Measurements from ENCODE around the gene ATP13A2.

DNA sequence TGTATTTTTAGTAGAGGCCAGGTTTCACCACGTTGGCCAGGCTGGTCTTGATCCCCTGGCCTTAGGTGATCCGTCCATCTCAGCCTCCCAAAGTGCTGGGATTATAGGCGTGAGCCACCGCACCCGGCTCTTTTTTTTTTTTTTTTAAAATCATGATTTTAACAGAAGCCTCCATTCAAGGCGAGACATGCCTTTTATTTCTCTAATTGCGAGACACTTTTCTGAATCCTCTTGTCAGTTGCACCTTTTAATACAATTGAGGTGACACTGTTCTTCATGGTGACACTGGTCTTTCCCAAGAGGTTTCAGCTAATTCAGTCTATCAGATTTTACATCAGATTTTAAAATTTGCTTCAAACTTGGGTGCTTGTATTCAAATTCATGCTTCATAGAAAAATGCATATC lies 2.8 kb upstream of the SPEN start:
- PRO-cap, 3 experiments, result no peak in any of the 3 experiments
- RRBS, result no CpG with 5 or more reads among the region's 7 CpGs

GRCh38 chr1:16083392-16083862 lies 10.0 kb upstream of the FAM131C start:
- PRO-cap, 3 experiments, result no peak in any of the 3 experiments
- RRBS, result no CpG with 5 or more reads among the region's 7 CpGs

DNA sequence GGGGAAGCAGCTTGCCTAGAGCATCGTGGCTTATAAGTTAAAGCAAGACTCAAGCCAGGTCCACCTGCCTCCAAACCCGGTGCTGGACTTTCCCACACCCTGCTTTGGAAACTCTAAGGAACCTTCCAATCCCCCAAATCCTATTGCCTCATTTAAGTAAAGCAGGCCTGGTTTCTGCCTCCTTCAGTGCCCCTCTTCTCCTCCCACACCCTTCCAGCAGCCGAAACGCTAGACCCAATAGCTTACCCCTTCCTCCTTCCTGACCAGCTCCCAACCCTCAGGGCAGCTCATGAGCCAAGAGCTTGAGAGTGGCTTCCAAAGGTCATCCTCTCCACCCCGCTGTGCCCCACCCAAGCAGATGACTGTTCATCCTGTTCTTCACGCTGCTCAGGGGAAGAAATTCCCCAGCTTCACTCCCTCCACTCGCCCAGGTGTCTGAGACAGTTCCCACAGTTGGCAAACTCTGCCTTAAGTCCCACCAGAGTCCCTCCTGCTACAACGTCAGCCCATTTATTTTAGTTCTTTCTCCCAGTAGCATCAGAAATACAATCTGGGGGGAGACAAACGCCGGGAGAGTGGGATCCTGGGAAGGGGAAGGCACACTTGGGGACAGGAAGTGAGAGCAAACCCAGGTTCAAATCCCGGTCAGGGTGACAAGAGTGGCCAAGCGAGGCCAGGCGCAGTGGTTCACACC lies 23.4 kb downstream of the ARHGEF19 start:
- PRO-cap, 3 experiments, result no peak in any of the 3 experiments
- RRBS, result 22% methylated on average over 2 of the region's 13 CpGs

DNA sequence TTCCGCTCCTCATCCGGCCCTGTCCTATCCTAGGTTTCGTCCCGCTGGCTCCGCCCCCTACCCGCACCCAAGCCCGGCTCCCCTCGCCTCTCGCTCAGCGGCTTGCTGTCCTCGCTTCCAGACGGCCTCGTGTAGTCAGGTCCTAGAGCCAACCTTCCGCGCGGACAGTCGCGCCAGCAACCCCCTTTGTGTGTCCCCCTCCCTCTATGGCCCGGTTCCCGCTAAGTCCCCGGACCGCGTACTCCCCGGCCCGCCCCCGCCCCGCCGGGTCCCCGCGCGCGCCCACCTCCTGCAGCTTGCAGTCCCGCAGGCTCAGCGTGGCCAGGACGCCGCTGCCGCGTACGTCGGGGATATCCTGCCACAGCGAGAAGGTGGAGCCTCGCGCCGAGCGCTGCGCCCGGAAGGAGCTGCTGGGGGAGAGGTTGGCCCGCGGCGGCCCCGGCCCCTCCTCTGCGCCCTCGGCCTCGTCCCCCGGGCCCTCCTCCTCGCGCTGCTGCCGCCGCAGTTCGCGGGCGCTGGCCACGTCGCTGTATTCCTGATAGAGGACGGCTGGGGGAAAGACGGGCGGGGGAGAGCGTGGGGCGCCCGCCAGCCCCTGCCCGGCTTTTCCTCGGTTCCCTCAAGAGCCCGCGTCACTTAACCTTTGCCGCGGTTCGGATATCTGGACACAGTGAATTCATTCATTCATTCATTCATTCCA lies 5.6 kb downstream of the ARHGEF19 start:
- PRO-cap, 3 experiments, result peak in 3 of 3 experiments; most common plus-strand start position 97 of the sequence (in 2); most common minus-strand start position 352 of the sequence (in 1)
- RRBS, result 4% methylated on average over 11 of the region's 77 CpGs

DNA sequence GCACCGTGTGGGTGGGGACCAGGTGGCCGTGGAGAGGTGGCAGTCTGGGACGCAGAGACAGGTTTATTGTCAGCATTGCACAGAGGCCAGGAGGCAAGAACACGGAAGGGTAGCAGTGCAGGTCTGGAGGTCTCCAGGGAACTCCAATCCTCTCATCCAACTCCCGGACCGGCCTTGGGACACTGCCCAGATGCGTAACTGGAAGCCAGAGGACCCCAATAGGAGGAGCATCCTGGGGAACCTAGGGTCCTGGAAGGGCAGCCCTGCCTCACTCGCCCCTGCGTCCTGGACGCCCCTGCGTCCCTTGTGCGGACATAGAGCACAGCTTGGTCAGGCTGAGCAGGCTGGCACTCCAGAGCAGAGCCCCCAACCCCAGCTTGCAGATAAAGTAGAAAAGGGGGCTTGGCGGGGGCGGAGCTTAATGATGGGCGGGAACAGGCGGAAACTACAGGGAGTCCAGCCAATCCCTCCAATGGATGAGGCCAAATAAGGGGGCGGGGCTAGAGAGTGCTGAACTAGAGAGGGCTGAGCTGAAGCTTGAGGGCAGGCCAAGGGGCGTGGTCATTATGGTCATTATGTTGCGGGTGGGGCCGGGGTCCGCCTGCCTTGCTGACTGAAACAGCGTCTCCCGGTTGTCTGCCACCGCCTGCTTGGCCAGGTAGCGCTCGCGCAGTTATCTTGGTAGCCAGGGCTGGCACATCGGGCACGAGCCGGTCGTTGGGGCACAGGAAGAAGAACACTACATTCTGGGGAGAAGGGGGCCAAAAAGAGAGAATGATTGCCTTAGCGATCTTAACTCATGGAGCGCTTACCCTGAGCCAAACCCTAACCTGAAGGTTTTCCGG lies 3.6 kb upstream of the ARHGEF19 start:
- PRO-cap, 3 experiments, result no peak in any of the 3 experiments
- RRBS, result 5% methylated on average over 9 of the region's 34 CpGs

DNA sequence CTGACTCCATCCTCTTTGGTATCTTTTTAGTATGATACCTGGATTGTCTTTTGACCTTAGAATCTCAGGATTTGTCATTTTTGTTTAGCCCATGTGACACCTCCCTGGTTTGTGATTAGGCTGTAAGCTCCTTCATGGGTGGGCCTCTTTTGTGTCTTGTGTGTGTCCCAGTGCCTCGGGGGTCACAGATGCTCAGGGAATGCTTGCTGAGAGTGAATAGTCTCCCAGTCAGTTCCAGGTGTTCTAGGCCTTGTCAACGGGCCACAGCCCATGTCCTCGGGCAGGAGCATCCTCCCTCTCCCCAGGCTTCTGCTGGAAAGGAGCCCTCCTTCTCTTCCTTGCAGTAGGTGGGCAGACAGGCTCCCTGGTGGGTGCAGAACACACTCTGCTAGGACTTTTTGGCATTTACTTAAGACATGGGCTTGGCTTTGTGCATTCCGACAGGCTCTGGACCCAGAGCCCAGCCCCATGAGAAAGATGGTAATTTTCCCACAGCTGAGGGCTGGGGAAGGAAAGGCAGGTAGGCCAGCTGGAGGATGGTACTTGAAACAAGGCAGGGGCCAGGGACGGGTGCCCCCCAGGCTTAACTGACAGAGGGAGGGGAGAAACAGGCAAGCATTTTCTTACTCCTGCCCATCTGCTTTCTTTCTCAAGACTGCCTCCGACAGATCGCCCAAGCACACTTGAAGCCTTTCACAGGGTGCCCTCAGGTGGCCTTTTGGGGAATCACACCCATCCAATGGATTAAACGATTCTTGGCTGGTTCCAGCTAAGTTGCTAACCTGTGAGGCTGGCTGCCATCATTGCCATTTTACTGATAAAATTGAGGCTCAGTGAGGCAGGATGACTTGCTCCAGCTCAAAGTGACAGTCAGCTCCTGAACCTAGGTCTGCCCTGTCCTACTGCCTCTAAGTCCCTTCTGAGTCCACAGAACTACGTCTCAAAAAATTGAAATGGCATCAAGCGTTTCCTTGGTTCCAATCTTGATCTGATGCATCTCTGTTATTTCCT lies 7.2 kb upstream of the CPLANE2 start:
- PRO-cap, 3 experiments, result no peak in any of the 3 experiments
- RRBS, result no CpG with 5 or more reads among the region's 10 CpGs

DNA sequence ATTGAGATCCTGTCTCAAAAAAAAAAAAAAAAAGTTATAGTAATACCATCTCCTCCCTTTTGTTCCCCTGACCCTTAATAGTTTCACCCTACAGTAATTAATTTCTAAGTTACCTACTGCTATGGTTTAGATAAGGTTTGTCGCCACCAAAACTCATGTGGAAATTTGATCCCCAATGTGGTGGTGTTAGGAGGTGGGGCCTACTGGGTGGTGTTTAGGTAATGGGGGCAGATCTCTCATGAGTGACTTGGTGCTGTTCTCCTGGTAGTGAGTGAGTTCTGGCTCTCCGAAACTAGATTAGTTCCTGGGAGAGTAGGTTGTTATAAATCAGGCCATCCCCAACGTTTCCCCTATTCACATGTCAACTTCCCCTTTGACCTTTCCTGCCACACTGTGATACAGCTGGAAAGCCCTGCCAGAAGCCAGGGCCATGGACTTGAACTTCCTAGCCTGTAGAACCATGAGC lies 9.7 kb downstream of the FBXO42 start:
- PRO-cap, 3 experiments, result no peak in any of the 3 experiments
- RRBS, result no CpG with 5 or more reads among the region's 3 CpGs

GRCh38 chr1:16368159-16368884 lies 1.3 kb downstream of the SZRD1 start:
- PRO-cap, 3 experiments, result no peak in any of the 3 experiments
- RRBS, result no CpG with 5 or more reads among the region's 18 CpGs

DNA sequence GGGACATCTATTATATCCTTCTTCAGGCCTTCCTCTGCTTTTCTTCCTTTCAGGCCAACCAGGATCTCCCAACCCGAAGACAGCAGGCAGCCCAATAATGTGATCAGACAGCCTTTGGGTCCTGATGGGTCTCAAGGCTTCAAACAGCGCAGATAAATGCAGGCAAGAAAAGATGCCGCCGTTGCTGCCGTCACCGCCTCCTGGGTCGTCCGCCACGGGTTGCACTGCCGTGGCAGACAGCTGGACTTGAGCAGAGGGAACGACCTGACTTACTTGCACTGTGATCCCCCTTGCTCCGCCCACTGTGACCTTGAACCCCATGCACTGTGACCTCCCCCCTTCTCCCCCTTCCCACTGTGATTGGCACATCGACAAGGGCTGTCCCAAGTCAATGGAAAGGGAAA lies 27.9 kb downstream of the SZRD1 start:
- PRO-cap, 3 experiments, result no peak in any of the 3 experiments
- RRBS, result no CpG with 5 or more reads among the region's 13 CpGs

- PRO-cap, 3 experiments, result peak in 1 of 3 experiments; most common plus-strand start chr1:16520851 (in 1)
- RRBS, result 13% methylated on average over 1 of the region's 32 CpGs
These were observed 79.9 kb downstream of the NECAP2 start for GRCh38 chr1:16520331-16520972.

GRCh38 chr1:16623390-16623881 lies 182.9 kb downstream of the NECAP2 start:
- PRO-cap, 3 experiments, result no peak in any of the 3 experiments
- RRBS, result no CpG with 5 or more reads among the region's 8 CpGs

DNA sequence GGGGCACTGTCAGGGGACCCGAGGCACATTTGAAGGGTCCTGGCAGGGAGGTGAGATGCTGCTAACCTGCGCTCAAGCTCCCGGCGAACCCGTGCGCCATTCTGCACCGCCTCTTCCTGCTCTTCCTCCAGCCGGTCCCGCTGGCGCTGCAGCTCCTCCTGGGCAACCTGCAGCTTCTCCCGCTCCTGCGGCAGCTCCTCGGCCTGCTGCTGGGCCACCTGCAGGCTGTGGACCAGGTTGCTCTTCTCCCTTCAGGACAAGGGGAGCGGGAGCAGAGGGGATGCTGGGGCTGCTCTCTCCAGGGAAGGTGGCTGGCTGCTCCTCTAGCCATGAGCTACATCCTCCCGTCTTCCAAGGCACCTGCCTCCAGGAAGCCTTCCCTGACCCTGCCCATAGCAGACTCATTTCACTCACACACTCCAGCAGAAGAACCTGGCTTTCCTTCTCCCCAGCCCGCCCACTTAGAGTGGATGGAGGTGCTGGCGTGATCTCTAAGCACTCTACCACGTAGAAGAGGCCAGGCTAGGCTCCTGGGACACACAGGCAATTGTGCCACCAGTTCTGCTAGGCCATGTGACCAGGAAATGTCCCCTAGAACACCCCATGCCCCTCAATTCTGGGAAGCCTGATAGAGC lies 188.0 kb downstream of the NECAP2 start:
- PRO-cap, 3 experiments, result no peak in any of the 3 experiments
- RRBS, result 82% methylated on average over 2 of the region's 18 CpGs

DNA sequence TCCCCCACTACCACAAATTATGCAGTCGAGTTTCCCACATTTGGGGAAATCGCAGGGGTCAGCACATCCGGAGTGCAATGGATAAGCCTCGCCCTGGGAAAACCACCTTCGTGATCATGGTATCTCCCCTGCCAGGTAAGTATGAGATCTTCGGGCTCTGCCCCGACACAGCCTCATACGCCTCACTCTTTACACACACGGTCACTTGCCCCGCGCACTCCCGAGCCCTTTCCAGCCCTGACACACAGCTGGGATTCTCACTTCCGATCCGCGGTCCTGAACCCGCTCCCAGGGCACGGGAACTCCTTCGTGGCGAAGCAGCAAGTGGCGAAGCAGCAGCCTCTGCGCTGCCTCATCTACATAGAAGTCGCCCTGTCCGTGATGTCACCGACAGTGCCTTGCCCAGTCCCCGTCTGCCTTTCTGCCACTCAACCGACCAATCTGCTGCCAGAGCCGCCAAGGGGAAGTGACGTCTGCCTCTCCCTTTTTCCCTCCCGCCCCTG lies 226.3 kb downstream of the NECAP2 start:
- PRO-cap, 3 experiments, result no peak in any of the 3 experiments
- RRBS, result no CpG with 5 or more reads among the region's 29 CpGs

- PRO-cap, 3 experiments, result no peak in any of the 3 experiments
- RRBS, result no CpG with 5 or more reads among the region's 8 CpGs
These were observed 27.3 kb downstream of the CROCC start for GRCh38 chr1:16949033-16949511.

- PRO-cap, 3 experiments, result no peak in any of the 3 experiments
- RRBS, result 91% methylated on average over 5 of the region's 22 CpGs
These were observed 25.9 kb downstream of the MFAP2 start for GRCh38 chr1:16954382-16955007.

GRCh38 chr1:16971224-16971757 lies 9.1 kb downstream of the MFAP2 start:
- PRO-cap, 3 experiments, result no peak in any of the 3 experiments
- RRBS, result no CpG with 5 or more reads among the region's 19 CpGs

- PRO-cap, 3 experiments, result no peak in any of the 3 experiments
- RRBS, result no CpG with 5 or more reads among the region's 9 CpGs
These were observed 4.3 kb upstream of the MFAP2 start for GRCh38 chr1:16984663-16985111.

- PRO-cap, 3 experiments, result peak in 3 of 3 experiments; most common plus-strand start chr1:17011483 (in 1); most common minus-strand start chr1:17011928 (in 2)
- RRBS, result 4% methylated on average over 7 of the region's 107 CpGs
These were observed at the start of gene ATP13A2 for GRCh38 chr1:17011139-17012280. Gene ATP13A2 (minus strand): TSS chr1:17011928.

- PRO-cap, 3 experiments, result no peak in any of the 3 experiments
- RRBS, result no CpG with 5 or more reads among the region's 4 CpGs
These were observed 9.4 kb downstream of the PADI2 start for GRCh38 chr1:17109848-17110262.

- PRO-cap, 3 experiments, result no peak in any of the 3 experiments
- RRBS, result no CpG with 5 or more reads among the region's 28 CpGs
These were observed 31.6 kb downstream of the RCC2 start for GRCh38 chr1:17407745-17408481.